ENCODE results near the genes UBAP2, NUDT2 and DCTN3.

GRCh38 chr9:33434413-33435075, 12.8 kb downstream of the AQP3 start:
- PRO-cap = no peak
- RAMPAGE, long total RNA = no peak

GRCh38 chr9:33817515-33818152, 674 bp downstream of the UBE2R2 start:
- PRO-cap = no peak
- RAMPAGE, long total RNA = no peak

GRCh38 chr9:33818153-33819203, 1.5 kb downstream of the UBE2R2 start:
- PRO-cap = no peak
- RAMPAGE, long total RNA = no peak

GRCh38 chr9:34048797-34049704, at the start of gene UBAP2:
Gene UBAP2 (minus strand): TSS chr9:34048887.
- PRO-cap = unidirectional peak, minus-strand start at chr9:34048885
- RAMPAGE, long total RNA = no peak

GRCh38 chr9:34328897-34330000, at the start of gene NUDT2:
Gene NUDT2 (plus strand): TSS chr9:34329569.
- PRO-cap = no peak
- RAMPAGE, long total RNA = start-site peak on the plus strand at chr9:34329568-34329588, 158 and 146 reads in 2 replicates

DNA sequence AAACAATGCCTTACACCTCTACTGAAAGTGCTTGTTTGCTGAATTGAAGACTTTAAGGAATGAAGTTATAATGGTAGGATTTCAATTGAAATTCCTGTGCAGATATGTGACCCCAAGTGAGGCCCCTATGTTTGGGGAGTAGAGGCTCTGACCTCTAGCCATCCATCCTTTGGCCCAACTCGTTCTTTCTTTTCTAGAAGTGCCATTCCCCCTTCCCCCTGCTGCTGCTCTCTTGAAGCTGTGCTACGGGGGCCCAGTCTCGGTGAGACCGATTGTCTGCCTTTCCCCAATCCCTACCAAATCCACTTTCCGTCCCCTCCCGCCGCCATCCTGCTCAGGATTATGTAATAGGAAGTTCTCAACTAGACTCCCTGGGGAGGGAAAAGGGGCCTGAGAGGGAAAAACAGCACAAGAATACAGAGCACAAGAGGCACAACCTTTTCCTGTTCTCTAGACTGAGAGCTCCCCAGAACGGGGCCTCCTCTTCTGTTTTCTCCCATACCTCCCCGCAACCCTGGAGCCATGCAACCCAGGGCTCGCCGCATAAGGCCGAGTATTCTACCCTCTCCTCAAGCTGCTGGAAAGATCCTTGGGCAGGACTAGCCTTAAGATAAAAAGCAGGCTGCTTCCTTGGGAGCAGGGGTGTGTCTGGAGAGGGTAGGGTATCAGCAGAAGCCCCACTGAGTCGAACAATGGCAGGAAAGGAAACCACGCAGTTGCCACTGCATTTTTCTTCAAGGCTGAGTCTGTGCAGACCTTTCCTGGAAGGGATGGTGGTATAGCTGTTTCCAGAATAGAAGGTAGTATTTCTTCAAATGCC, 13.1 kb downstream of the MYORG start:
- PRO-cap = no peak
- RAMPAGE, long total RNA = no peak

GRCh38 chr9:34398453-34398937, 885 bp upstream of the C9orf24 start:
- PRO-cap = no peak
- RAMPAGE, long total RNA = no peak

- PRO-cap = no peak
- RAMPAGE, long total RNA = no peak
These were observed 2.1 kb upstream of the CNTFR start for GRCh38 chr9:34591611-34592079.

- PRO-cap = no peak
- RAMPAGE, long total RNA = start-site peak on the minus strand at chr9:34620473-34620495, 445 and 328 reads in 2 replicates
These were observed at the start of gene DCTN3 for GRCh38 chr9:34619670-34620973. Gene DCTN3 (minus strand): TSS chr9:34620495.

GRCh38 chr9:34664866-34665450, 887 bp downstream of the ENSG00000187186 start:
- PRO-cap = no peak
- RAMPAGE, long total RNA = start-site peak on the minus strand at chr9:34665365-34665406, 16 and 9 reads in 2 replicates

GRCh38 chr9:34986288-34987205, 3.0 kb upstream of the DNAJB5 start:
- PRO-cap = no peak
- RAMPAGE, long total RNA = no peak

DNA sequence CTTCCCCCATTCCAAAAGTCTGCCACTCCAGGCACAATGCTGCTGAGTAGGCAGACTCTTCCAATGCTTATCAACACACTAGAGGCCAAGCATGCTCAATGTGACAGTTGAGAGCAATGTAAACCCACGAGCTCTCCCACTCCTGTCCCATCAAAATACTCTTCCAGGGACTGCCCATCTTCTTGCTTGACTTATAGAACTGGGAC, 2.3 kb downstream of the VCP start:
- PRO-cap = no peak
- RAMPAGE, long total RNA = no peak

GRCh38 chr9:35258318-35258865, 96.6 kb downstream of the UNC13B start:
- PRO-cap = no peak
- RAMPAGE, long total RNA = no peak

DNA sequence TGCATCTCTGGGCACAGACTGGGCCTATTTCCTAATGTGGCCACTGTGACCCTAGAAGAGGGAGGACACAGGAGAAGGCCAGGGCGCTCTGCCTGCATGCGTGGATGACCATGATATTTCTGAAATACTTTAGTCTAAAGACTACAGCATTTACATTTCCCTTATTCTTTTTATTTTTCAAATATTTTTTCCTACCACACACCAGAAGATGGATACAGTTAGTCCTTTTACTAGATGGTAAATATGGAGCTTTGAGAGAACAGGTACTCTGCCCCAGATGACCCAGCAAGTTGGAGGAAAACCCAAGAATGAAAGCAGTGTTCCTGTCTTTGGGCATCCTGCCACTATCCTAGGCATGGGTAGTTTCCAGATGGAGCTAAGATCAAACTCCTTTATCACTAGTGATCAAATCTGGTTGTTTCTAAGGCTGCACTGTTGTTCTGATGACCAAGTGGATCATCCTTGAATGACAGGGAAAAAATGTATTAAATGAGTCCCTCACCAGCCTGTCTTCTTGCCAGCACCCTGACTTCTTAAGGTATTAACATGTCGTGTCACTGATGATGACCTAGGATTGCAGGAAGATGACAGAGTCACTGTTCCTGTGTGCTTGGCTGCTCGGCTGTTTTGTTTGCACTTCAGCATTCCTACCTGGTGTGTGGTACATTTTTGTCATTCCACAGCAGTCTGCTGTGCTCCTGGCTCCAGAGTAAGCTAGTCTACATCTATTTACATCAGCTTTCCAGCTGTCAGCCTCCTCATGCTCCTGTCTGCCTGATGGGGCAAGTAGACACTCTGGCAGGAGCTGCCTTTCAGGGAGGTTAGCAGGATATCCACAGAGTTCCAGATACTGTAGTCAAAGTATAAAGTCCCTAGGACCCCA, 28.0 kb downstream of the RUSC2 start:
- PRO-cap = no peak
- RAMPAGE, long total RNA = no peak

DNA sequence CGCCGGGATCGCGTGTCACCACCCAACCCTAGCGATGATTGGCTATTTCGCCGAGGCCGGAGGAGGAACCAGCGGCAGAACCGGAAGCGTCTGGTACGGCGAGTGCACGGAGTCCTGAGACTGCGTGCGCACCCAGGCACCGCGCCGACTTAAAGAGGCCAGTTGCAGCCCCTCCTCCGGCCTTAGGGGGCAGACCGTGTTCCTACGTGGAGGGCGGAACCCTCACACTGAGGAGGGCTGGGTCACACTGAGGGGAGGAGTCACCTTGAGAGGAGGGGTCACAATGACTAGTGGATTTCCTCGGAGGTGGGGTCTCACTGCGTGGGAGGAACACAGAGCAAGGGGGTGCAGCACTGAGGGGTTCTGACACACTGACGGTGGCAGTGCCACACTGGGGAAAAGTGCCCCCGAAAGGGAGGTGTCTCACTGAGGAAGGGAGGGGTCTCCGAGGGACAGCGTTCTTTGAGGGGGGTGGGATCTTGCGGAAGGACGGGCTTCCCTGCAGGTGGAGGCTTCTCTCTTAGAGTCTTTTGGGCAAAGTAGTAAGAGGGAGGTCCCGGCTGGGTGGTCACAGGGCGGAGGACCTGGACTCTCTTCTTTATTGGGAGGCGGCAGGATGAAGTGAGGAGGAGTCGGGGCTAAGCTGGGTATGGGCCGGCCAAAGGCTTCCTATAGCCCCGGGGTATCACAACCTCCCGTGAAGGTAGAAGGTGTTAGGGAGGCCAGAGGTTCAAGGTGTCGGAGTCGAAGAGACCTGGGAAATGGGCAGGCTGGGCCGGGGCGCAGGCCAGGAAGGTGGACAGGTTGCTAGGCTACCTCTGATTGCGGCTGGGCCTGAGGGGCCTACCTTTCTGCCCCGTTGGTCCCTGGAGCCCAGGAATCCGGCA, 715 bp upstream of the TESK1 start:
- PRO-cap = no peak
- RAMPAGE, long total RNA = no peak

GRCh38 chr9:35607731-35608680, 2.9 kb downstream of the TESK1 start:
- PRO-cap = no peak
- RAMPAGE, long total RNA = no peak

GRCh38 chr9:35638841-35639069, 12.0 kb downstream of the SIT1 start:
- PRO-cap = no peak
- RAMPAGE, long total RNA = no peak

GRCh38 chr9:35651760-35652204, 1.1 kb upstream of the SIT1 start:
- PRO-cap = no peak
- RAMPAGE, long total RNA = no peak

- PRO-cap = no peak
- RAMPAGE, long total RNA = no peak
These were observed 9.2 kb upstream of the TPM2 start for GRCh38 chr9:35698990-35699285.

DNA sequence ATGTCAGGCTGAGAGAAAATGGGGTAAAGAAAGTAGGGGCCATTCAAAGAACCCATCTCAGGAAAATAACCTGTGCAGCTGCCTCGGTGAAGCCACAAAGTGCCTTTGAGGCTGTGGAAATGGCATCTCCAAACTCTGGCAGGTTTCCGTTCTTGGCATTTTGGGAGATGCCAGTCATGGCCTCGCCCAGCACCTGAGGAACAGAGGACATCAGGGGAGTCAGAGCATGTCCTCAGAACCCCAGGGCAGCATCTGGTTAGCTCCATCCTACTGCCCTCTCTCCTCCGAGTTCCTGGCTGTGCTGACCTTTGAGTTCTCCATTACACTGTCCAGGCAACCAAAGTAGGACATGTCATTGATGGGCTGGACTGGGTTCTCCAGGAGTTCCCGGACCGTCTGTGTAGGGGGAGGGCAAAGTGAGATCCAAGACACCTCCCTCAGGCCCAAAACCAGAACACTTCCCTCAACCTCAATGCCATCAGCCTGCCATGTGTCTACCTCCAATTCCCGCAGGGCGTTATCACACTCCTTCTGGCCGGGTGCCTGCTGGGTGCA, 20.8 kb upstream of the TPM2 start:
- PRO-cap = no peak
- RAMPAGE, long total RNA = no peak

Measured in spinal cord (tissue), 3 donors.